Hair follicle dermal papilla cell (primary cell): ENCODE measurements around the genes ID4 and DCDC2.

- CAGE, long polyA plus RNA = no peak
Observed at GRCh38 chr6:19837269-19837661, at the start of gene ID4. ID4 (plus strand) TSS chr6:19837370.

- CAGE, long polyA plus RNA = no peak
Observed at GRCh38 chr6:20134108-20134460, 78.2 kb downstream of the MBOAT1 start.

GRCh38 chr6:20138954-20139525 lies 73.2 kb downstream of the MBOAT1 start:
- CAGE, long polyA plus RNA = no peak

GRCh38 chr6:20491036-20492409 lies 42.7 kb upstream of the CDKAL1 start:
- CAGE, long polyA plus RNA = no peak

DNA sequence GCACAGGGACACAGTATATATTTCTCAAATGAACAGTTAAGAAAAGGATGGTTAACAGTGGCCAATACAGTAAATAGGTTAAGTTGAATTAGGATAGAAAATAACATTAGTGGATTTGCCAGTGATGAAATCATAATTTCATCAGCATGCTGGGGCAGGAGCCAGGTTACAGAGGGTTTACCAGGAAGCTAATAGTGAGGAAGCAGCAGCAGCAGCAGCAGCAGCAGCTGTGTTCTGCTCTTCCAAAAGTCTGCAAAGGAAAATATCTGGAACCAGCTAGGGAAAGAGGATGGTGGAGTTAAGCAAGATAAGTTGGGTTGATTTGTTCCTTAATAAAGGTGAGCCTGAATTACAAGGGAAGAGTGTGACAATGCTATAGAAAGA lies 499.5 kb downstream of the CDKAL1 start:
- CAGE, long polyA plus RNA = no peak

- CAGE, long polyA plus RNA = no peak
Observed at GRCh38 chr6:21263445-21264180, 329.9 kb upstream of the SOX4 start.

DNA sequence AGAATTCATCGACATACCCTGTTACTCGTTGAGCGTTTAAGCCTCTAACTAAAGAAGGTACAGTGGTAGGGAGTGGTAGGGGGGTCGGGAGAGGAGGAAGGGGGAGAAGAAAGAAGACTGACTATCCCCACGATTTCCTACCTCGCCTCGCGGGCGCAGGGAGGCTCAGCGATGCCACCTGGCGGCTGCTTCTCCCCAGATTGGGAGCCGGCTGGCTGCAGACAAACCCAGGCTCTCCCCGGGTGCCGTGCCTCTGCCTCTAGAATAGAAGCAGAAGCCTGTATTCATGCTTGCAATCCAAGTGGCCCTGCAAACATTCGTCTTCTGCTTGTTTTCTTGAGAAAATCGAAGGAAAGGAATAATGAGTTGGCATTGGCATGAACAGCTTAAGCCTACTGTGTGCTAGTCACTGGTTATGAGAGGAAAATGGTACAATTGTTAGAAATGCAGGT lies 4.3 kb upstream of the SOX4 start:
- CAGE, long polyA plus RNA = no peak

- CAGE, long polyA plus RNA = no peak
Observed at GRCh38 chr6:21596831-21597063, 3.2 kb downstream of the SOX4 start.

DNA sequence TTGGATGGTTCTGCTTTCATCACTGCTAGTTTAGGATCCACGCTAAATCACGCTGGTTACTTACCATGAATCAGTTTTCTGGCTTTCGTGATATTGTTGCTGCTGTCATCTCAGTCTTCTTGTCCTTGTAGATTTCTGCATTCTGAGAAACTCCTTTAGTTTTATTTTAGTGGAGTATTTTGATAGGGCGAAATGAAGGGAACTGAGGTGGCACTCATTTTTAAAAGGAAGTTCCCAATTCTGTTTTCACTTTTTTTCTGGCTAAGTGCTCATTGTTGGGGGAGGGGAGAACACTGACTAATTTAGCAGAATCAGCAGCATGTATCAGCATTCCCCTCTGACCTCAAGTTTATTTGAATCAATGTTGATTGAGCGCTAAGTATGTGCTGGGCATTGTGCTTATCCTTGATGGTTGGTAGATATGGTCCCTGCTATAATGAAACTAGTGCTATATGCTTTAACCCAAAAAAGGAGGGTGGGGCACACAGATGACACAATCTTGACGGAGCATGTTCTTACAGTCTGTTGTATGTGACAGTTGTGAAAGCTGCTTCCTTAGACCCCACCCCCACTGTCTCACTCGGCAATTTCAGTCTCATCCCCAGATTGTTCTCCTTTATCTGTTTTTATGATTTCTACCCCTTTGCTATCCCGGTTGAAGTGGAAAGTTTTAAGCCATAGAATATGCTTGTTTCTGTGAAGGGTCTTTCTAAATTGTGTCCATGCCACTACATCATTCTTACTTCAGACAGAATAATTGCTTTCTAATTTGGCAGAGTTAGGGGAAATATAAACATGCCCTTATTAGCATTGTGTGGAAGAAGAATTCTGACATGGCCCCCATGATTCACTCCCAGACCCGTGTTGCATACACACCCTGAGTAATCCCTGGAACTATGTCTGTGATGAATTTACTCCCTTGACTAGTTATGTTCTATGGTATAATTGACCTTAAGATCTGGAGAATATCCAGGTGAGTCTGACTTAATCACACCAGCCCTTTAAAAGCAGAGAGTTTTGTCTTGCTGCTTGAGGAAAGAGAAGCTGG lies 262.5 kb downstream of the SOX4 start:
- CAGE, long polyA plus RNA = no peak

GRCh38 chr6:22348942-22349644 lies 52.3 kb upstream of the PRL start:
- CAGE, long polyA plus RNA = no peak

DNA sequence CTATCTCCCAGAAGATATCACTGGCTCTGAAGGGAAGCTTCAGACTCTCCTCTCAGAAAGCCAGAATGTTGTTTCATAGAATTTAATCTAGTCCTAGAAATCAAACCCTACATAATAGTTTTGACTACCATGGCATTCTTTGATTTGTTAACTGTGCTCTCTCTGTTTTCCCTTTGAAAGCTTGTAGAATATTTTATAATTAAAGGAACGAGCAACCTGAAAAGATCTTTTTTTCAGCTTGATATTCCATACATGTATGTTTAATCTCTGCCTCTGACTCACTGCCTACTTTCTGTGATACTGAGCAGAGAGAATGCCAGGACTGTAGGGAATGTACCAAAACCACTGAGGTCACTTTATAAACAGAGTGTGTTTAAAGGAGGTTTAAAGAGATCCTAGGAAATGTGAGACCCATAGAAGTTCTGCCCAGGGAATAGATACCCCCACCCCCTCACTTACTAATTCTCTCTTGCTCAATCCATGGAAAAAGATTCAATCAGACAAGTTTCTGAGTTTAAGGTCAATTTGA lies 311.6 kb downstream of the HDGFL1 start:
- CAGE, long polyA plus RNA = no peak

DNA sequence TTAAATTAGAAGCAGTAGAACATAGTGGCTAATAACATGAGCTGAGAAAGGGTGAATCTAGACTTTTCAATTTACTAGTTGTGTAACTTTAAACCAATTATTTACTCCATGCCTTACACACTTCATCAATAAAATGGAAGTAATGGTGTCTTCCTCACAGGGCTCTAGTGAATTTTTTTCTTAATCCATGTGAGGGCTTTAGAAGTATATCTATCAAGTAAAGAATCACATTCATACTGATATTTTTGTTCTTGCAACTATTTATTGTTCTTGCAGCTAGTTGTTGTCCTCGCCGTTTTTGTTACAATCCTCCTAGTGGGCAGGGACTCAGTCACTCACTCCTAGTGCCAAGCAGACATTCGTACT lies 30.4 kb downstream of the NRSN1 start:
- CAGE, long polyA plus RNA = no peak

DNA sequence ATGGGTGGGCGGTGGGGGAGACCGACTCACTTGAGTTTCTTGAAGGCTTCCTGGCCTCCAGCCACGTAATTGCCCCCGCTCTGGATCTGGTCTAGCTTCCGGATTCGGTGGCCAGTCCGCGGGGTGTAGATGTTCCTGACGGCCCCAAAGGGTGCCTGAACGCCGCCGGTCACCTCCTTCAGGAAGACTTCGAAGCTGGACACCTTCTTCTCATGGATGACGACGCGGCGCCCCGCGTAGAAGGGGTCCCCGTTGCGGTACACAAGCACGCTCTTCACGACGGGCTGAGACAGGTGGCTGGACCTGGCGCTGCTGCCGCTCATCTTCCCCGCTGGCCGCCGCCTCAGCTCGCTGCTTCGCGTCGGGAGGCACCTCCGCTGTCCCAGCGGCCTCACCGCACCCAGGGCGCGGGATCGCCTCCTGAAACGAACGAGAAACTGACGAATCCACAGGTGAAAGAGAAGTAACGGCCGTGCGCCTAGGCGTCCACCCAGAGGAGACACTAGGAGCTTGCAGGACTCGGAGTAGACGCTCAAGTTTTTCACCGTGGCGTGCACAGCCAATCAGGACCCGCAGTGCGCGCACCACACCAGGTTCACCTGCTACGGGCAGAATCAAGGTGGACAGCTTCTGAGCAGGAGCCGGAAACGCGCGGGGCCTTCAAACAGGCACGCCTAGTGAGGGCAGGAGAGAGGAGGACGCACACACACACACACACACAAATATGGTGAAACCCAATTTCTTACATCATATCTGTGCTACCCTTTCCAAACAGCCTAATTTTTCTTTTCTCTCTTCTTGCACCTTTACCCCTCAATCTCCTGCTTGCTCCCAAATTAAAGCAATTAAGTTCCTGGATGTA lies at the start of gene DCDC2:
TSS of gene DCDC2 (minus strand) at position 632 of the 862 bp plus-strand sequence.
- CAGE, long polyA plus RNA = no peak

DNA sequence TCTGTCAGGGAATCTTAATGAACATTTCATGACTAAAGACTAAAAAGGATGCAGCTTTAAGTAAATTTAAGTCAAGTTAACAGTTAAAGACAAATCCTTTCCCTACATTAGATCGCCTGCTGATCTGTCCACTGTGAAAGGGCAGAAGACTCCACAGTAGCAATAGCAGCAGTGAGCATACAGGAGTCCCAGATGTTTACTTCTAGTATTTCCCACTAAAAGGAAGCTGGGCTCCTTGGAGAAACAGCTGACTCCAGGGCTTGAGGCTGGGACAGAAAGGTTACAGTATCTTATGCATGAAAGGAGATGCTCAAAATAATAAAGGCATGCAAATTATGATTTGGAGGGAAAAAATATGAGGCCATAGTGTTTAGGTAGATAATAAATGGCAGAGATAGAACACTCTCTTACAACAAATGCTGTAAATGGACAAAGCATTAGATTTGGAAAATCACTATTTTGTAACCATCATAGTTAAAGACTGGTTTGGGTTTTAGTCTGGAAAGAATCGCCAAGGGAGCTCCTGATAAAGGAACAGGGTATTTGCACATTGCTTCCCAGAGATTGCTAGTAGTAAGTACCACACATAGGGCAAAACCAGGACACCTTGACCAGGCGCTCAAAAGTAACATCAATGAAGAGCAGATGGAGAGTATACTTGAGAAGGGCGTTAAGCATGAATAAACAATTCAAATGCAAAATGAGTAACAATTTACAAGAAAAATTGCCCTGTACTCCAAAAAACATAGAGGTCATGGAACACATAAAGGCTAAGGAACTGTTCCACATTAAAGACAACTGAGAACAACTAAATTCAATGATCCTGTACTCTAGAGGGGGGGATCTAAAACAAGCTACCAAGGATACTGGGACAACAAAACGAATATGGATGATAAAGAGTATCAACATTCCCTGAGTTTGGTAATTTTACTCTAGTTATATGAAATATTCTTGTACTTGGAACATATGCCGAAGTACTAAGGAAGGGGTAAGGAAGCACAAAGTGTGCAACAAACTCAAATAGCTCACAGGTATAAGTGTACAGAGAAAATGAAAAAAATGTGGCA lies 15.4 kb downstream of the C6orf62 start:
- CAGE, long polyA plus RNA = no peak

- CAGE, long polyA plus RNA = no peak
Observed at GRCh38 chr6:24714028-24714543, 4.9 kb downstream of the C6orf62 start.

- CAGE, long polyA plus RNA = no peak
Observed at GRCh38 chr6:24715771-24717092, 2.7 kb downstream of the C6orf62 start.

DNA sequence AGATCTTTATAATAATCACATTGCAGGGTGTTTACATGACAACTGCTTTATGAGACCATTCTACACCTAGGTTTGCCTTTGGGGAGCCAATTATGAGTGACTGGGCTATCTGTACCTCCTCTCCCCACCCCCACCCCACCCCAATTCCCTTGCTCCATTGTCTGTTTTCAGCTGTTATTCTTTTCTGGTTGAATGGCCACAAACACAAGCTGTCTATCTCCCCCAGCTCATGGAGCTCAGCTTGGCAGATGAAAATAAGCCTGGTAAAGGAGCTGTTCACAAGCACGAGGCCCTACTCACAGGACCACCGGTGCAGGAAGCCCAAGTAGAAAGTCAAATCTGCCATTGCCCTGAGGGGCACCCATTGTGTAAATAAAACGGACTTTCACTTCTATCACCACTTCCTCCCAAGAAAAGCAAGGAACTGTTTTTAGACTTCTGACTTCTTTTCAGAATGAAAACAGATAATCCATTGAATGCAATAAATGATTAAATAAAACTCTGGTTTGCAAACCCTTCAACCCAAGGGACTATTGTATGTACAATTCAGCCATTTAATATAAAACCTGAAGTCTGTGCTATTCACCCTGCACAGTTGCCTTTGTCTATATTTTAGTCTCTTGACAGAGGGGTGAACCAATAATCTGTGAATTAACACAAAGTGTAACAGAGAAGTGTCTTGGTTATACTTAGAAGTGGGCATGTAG lies 27.8 kb downstream of the RIPOR2 start:
- CAGE, long polyA plus RNA = no peak

GRCh38 chr6:24909720-24910119 lies 26.0 kb downstream of the RIPOR2 start:
- CAGE, long polyA plus RNA = no peak

GRCh38 chr6:24933252-24933612 lies 2.5 kb downstream of the RIPOR2 start:
- CAGE, long polyA plus RNA = no peak

DNA sequence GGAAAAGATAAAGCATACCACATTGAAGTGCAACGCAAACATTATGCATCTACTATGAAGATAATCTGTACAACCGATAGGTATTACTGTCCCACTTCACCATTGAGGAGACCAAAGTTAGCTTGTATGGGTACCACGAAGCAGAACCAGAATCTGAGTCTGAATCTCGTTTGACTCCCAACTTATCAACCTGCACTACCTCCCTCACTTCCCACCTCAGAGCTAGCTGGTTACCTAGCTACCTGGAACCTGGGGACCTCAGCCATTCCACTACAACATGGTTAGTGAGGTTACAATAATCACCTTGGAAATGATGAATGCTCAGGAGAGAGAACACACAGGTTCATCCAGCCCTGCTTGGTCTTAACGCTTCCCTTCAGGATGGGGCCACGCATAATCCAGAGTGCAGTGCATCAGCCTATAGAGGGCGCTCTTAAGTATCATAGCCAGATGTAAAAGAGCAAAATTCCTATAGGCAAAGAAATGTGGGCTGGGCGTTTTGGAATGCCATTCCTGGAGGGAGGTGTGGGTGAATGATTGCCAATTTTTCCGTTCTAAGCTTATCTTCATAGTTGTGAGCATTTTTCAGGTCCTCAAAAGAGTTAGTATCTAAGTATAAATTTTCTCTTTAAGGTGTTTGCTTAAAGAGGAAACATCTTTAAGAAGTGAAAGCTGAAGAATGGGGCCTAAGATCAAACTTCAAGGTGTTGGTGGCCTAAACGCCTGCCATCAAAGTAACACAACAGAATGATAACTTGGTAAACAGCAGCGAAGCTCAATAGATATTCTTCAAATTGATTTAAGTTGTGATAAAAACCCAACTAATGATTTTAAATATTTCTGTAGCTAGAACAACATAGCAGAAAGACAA lies 1.9 kb downstream of the RIPOR2 start:
- CAGE, long polyA plus RNA = no peak